H9 (cell line): ENCODE measurements around the genes UNC13D, MRPL38, SPHK1 and RHBDF2.

DNA sequence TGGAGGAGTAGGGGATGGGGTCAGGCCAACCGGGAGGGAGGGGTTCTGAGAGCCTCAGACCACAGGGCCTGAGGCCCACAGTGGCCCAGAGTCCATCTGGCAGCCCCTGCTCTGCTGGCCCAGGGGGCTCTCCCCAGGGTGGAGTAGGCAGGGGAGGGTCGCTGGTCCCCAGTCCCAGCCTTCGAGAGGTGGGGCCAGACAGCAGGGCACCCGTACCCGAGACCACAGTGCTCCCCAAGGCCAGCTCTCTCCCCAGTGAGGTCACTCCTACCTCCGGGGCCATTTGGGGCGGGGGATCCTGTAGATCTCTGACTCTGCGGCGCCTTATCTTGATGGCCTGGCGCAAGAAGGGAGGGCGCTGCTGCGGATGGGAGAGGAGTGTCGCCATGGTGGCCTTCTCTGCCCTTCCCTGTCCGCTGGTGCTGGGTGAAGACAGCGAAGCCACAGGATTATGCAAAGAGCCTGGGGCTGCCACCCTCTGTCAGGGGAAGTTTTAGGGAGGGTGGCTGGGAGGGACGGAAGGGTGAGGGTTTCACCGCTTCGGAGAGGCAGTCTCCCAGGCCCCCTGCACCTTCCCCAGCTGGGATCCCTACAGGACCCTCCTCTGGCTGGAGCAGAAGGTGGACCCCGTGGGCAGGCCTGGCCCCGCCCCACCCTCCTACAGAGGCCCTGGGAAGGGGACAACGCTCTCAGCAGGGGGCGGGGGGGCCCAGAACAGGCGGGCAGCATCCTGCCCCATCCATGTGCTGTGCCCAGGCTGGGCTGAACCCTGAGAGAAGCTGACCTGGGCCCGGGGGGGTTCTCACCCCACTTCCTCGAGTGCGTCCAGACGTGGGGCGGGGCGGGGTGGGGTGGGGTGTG, at the start of gene UNC13D:
Gene UNC13D (minus strand): TSS at position 455 of the 861 bp plus-strand sequence.
- PRO-cap = no peak

GRCh38 chr17:75847328-75847974, 3.2 kb upstream of the UNC13D start:
- PRO-cap = no peak

- PRO-cap = no peak
Measured at GRCh38 chr17:75864209-75864901, 9.2 kb upstream of the WBP2 start.

DNA sequence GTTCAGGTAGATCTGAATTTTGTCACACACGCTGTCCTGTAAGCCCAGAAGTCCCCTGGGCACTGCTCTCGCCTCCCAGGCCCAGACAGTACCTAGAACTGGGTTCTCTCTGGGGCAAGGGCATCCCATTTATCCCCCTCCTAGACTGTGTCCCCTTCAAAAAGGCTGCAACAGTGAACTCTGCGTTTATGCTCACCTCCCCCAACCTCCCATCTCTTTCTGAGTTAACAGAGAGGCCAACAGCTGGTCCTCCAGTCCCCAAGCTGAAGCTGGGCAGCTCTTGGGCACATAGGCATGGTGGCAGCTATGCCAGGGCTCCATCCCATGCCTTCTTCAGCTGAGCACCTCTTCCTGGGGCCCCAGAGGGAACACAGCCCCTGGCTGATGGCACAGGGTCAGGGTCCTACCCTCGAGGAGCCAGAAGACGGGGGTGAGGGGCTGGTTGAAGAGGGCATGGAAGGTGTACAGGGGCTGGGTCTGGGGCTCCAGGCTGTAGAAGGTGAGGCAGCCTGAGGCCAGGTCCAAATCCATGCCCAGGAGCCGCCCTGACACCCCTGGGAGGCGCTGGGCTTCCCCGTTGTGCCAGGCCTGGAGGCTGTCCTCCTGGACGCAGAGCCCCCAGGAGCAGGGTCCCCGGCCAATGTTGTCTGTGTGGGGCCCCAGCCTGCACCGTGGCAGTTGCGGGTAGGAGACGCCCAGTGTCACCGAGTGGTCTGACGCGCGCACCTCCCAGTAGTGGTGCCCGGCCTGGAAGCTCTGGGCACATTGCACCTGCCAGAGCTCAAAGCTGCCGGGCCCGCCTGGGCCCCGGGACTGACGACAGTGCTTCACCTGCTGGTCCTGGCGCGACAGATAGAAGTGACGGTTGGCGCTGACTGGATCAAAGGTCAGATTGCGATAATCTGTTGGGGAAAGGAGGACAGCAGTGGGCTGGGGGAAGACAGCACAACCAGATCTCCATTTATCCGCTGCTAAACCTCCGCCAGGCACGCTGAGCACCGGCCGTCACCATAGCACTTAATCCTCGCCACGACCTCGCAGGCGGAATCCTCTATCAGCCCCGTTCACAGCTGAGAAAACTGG, 6.0 kb downstream of the TRIM65 start:
- PRO-cap = no peak

- PRO-cap = unidirectional peak, minus-strand start at chr17:75897378
Measured at GRCh38 chr17:75897193-75897829, 560 bp upstream of the TRIM65 start.

- PRO-cap = bidirectional peak, plus-strand start at chr17:75904441, minus-strand start at chr17:75904440; bidirectional peak, plus-strand start at chr17:75904636, minus-strand start at chr17:75904675; bidirectional peak, plus-strand start at chr17:75904845, minus-strand start at chr17:75904897; bidirectional peak, plus-strand start at chr17:75905218, minus-strand start at chr17:75905043
Measured at GRCh38 chr17:75904312-75905531, at the start of gene MRPL38. Gene MRPL38 (minus strand): TSS chr17:75904884.

GRCh38 chr17:76137777-76139071, 2.8 kb downstream of the FOXJ1 start:
- PRO-cap = unidirectional peak, minus-strand start at chr17:76138302; bidirectional peak, plus-strand start at chr17:76138734, minus-strand start at chr17:76138522

- PRO-cap = no peak
Measured at GRCh38 chr17:76242018-76242217, 1.6 kb upstream of the RNF157 start.

DNA sequence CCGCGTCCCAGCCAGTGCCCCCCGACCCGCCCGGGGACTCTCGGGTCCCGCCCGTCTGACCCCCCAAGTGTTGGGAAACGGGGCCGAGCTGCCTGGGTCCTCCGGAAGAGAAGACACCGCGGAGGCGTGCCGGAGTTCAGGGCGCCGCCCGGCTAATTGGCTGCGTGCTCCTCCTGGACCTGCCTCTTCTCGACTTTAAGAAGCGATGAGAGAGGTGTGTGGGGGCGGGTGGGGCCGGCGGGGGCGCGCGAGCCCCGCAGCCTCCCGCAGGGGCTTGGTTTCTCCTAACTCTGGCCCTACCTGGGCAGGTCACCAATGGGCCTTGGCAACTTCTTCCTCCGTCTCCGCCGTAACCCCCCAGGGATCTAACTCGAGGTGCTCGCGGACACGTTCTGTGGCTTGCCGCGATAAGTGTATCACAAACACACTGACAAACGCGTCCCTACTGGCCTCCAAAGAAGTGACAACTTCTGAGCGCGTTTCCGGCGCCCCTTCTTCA, 1.0 kb upstream of the SPHK1 start:
- PRO-cap = unidirectional peak, minus-strand start at position 197 of the sequence

DNA sequence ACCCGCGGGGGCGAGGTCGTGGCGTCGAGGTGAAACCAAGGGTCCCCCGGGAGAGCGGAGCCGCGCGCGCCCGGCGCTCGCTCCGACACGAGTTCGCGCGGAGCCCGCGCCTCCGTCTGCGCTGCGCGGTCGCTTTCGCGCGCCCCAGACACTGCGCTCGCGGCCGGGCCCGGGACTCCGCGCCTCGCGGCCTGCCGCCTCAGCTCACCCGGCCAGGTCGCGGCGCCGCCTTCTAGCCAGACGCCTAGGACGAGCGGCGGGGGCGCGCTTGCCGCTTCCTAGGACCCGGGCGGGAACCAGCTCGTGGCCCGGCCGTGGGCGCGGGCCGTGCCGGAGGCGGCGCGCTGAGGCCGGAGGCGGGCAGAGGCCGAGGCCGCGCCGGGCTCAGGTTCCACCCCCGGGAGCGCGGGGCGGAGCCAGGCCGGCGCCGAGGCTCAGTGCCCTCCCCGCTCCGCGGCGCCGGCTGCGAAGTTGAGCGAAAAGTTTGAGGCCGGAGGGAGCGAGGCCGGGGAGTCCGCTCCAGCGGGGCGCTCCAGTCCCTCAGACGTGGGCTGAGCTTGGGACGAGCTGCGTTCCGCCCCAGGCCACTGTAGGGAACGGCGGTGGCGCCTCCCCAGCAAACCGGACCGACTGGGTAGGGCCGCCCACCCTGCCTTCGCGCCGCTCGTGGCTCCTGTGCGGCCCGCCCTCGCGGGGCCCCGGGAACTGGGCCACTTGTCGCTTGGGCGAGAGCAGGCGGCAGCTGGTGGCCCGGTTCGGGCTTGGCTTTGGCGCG, at the start of gene SPHK1:
Gene SPHK1 (plus strand): TSS at position 437 of the 775 bp plus-strand sequence.
- PRO-cap = bidirectional peak, plus-strand start at position 474 of the sequence, minus-strand start at position 329 of the sequence

DNA sequence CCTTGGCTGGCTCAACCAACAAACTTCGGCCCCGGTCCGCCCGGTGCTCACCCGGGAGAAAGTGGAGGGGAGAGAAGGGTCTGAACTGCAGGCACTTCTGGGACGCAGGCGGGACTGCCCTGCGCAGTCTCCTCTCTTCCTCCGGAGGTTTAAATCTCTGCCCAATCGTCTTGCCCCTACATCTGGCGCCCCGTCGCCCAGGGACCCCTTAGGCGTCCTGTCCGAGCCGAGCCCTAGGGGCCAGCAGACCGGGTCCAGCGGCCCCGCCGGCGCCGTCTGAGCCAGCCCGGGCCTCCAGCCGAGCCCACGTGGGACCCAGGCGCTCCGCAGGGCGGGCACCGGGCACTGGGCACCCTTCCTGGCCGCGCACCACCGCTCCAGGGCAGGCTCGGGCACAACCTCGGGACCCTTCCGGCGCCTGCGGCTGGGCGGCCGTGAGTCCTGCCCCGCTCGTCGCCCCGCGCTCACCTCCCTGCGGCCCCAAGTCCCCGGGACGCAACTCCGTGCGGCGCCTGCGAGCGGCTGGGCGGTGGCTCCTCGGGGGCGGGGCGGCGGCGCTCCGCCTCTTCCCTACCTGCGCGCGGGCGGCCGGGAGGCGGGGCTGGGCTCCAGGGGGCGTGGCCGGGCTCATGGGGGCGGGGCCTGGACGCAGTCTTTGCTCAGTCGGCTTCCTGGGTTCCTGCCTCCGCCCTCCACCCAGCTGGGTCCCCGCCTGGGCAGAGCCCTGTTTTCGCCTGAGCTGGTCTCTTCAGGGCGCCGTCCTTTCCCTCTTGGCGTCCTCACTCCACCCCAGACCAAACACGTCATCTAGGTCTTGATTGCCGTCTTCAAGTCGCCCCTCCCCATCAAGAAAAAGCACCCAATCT, at the start of gene RHBDF2:
Gene RHBDF2 (minus strand): TSS at position 539 of the 866 bp plus-strand sequence.
- PRO-cap = bidirectional peak, plus-strand start at position 50 of the sequence, minus-strand start outside the sequence; bidirectional peak, plus-strand start at position 246 of the sequence, minus-strand start at position 278 of the sequence; bidirectional peak, plus-strand start at position 662 of the sequence, minus-strand start at position 470 of the sequence; bidirectional peak, plus-strand start outside the sequence, minus-strand start at position 722 of the sequence

GRCh38 chr17:76531268-76531724, 6.2 kb downstream of the CYGB start:
- PRO-cap = no peak

GRCh38 chr17:76563444-76563890, 22.2 kb downstream of the ST6GALNAC2 start:
- PRO-cap = no peak

DNA sequence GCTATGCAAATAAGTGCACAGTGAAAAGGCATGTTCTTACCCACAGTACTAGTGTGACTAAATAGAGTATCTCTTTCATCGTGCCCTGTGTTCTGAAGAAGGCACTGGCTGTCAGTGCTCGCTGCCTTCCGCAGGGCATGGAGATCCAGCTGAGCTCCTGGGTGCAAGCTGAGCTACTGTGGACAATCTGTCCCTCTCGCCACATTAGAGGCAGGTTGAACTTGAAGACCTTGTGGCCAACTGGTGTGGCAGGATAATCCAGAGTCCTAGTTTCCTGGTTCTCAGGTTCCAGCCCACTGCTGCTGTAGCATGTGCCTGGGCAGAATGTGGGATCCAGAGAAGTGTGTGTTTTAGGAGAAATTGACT, 1.9 kb upstream of the ST6GALNAC1 start:
- PRO-cap = no peak

DNA sequence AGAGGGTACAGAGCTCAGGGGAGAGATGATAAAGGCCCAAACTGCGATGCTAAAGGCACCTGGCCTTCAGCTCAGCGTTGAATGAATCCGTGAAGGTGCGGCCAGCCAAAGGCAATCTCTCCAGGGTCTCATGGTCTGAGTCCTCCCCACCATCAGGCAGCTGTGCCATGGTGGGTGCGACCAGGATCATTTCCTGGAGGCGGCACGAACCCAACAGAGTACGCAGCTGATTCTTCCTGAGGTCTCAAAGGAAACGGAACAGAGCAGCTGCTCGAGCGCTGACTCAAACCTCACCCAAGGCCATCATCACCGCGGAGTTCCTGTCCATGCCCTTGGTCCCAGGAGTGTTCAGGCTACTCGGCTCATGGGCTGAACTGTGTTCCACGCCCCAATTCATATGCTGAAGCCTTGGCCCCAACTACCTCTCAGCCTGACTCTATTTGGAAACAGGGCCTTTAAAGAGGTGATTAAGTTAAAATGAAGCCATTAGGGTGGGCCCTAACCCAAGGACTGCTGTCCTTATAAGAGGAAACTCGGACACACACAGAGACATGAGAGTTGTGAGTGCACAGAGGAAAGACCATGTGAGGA, 14.0 kb downstream of the MXRA7 start:
- PRO-cap = no peak

DNA sequence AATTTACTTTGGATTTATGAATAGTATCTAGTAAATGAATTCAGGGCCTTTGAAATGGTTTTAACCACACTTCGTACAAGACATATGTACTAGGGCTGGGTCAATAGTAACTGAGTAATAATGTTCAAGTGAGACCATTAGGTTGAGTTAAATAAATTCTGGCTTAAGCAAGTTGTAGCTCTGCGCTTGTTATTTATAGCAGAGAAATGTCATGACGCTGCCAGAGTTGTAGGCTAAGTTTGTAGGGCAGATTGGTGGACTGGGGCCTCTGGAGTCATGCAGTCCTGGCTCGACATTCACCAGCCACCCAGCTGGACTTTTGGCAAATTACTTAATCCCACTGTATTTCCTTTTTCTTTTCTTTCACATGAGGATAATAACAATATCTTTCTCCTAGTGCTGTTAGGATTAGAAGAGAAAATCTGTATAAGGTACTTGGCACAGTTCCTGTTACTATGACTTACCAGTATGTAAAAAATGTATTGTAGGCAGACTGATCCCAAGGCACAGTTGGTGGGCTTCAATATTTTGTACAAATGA, 2.4 kb downstream of the MFSD11 start:
- PRO-cap = no peak

- PRO-cap = no peak
Measured at GRCh38 chr17:76844606-76845480, 23.4 kb upstream of the MGAT5B start.

- PRO-cap = unidirectional peak, minus-strand start at chr17:76885562
Measured at GRCh38 chr17:76885382-76885854, 17.2 kb downstream of the MGAT5B start.

DNA sequence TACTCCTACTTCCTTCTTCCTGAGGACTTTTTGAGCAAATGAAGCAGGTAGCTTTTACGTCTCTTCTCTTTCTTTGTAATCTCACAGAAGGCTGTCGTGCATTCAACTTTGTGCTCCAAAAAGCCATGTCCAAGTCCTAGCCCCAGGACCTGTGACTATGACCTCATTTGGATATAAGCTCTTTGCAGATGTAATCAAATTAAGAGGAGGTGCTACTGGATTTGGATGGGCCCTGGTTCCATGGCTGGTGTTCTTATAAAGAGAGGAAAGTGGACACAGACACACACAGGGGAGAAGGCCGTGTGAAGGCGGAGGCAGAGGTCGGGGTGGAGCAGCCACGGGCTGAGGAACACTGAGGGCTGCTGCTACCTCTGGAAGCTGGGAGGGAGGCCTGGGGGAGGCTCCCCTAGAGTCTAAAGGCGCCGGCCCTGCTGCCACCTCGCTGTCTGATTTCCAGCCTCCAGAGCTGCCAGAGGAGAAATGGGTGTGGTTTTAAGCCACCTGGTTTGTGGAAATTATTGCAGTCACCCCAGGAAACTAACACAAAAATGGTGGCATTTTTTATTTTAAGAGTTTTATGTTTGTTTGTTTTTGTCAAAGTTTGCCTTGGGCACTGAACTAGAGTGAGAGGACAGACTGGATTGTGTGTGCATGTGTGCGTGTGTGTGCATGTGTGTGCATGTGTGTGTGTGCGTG, 32.2 kb downstream of the MGAT5B start:
- PRO-cap = no peak

GRCh38 chr17:77098791-77099439, 41.9 kb upstream of the SEC14L1 start:
- PRO-cap = no peak